Sciatic nerve (tissue), 1 donor: ENCODE results near the genes BARD1, ABCA12 and ATIC.

- PRO-cap: no peak
These were observed 100.5 kb downstream of the CPS1 start for GRCh38 chr2:210656882-210657306.

- PRO-cap: no peak
These were observed 2.8 kb downstream of the IKZF2 start for GRCh38 chr2:213148336-213149236.

GRCh38 chr2:214211823-214212125 is 199.1 kb upstream of the VWC2L start:
- PRO-cap: no peak

- PRO-cap: bidirectional peak, plus-strand start at chr2:214809188, minus-strand start at chr2:214809065
These were observed 549 bp downstream of the BARD1 start for GRCh38 chr2:214808939-214809328.

DNA sequence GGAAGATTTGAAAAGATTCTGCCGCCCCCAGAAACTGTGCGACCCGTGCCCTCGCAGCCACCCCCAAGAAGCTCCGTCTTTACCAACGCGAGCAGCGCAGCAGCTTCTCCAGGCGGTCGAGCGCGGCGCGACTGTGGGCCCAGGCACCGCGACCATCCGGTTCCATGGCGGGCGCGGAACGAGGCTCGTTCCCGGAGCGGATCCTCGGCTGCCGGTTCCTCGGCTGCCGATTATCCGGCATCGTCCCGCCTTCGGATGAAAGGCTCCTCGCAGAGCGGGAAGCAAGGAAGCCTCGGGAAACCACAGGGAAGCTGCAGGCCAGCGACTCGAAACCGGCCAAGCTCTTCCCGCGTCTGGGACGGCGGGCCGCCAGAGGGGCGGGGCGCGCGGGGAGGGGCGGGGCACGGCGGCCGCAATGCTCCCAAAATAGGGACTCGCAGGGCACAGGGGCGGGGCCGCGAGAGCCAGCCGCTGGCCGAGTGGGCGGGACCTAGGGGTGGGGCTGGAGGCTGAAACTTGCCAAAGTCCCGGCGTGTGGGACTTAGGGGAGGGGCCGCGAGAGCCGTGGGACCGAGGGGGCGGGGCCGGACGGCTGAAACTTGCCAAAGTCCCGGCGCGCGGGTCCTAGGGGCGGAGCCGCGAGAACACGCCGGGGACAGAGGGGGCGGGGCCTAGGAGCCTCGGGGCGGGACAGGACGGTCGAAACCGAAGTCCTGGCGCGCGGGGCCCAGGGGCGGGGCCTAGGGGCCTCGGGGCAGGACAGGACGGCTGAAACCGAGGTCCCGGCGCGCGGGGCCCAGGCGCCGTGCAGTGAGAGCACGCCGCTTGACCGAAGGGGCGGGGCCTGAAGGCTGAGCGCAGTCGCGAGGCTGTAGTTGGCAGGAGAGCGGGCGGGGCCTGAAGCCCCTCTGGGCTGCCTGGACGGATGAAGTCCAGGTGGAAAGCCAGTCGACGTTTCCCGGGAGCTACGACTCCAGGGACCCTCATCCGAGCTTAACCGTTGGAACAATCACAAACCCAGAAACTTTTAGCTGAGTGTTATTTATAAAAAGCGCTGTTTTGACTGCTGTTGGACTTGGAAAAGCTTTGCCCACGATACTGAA is at the start of gene BARD1:
BARD1 (minus strand) TSS at position 355 of the 1,103 bp plus-strand sequence.
- PRO-cap: bidirectional peak, plus-strand start at position 558 of the sequence, minus-strand start at position 355 of the sequence; unidirectional peak, plus-strand start at position 736 of the sequence; unidirectional peak, plus-strand start at position 777 of the sequence; unidirectional peak, plus-strand start at position 881 of the sequence

GRCh38 chr2:215137647-215138829 is at the start of gene ABCA12:
Gene ABCA12 (minus strand): TSS chr2:215138626.
- PRO-cap: no peak

- PRO-cap: bidirectional peak, plus-strand start at chr2:215312085, minus-strand start at chr2:215311909
These were observed at the start of gene ATIC for GRCh38 chr2:215311588-215312820. Gene ATIC (plus strand): TSS chr2:215312059.

DNA sequence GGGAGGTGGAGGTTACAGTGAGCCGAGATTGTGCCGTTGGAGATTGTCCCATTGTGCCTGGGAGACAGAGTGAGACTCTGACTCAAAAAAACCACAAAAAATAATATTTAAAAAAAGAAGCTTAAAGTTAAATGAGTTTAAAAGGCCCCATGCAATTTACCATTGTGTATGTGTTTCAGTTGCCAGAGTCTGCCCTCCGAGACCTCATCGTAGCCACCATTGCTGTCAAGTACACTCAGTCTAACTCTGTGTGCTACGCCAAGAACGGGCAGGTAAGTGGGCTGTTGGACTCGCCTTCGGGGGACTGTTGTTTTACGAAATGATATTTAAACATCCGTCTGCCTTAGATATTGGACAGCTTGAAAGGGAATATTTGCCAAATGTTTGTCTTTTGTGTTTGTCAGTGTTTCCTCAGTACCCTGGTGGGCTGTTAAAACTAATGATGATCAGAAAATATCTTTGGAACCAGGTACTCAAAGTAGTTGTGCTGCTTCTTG is 32.8 kb downstream of the ATIC start:
- PRO-cap: no peak

- PRO-cap: no peak
These were observed 20.6 kb downstream of the FN1 start for GRCh38 chr2:215415201-215415656.

GRCh38 chr2:215421971-215422244 is 14.0 kb downstream of the FN1 start:
- PRO-cap: no peak

- PRO-cap: bidirectional peak, plus-strand start at chr2:215436290, minus-strand start at chr2:215436068; bidirectional peak, plus-strand start at chr2:215436806, minus-strand start at chr2:215436866; bidirectional peak, plus-strand start at chr2:215436995, minus-strand start at chr2:215436965
These were observed 639 bp upstream of the FN1 start for GRCh38 chr2:215436174-215437239.

GRCh38 chr2:215440159-215440371 is 4.2 kb upstream of the FN1 start:
- PRO-cap: no peak

- PRO-cap: no peak
These were observed 70.3 kb upstream of the FN1 start for GRCh38 chr2:215506131-215506680.

DNA sequence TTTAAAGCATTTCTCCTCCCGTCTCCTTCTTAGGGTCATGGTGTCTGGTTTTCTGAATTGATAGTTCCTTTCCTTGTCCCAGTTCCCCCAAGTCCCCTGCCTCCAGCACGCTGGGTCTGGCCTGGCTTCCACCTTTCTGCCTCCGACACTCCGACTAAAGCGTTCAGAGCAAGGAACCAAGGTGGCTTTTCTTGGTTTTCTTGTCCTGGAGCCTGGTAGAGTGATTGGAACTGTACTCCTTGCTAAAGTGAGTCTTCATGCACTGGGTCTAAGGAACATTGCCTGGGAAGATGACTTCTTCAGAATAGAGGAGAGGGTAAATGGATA is 109.1 kb downstream of the MREG start:
- PRO-cap: no peak

GRCh38 chr2:216015561-216015896 is 2.2 kb upstream of the MREG start:
- PRO-cap: no peak

DNA sequence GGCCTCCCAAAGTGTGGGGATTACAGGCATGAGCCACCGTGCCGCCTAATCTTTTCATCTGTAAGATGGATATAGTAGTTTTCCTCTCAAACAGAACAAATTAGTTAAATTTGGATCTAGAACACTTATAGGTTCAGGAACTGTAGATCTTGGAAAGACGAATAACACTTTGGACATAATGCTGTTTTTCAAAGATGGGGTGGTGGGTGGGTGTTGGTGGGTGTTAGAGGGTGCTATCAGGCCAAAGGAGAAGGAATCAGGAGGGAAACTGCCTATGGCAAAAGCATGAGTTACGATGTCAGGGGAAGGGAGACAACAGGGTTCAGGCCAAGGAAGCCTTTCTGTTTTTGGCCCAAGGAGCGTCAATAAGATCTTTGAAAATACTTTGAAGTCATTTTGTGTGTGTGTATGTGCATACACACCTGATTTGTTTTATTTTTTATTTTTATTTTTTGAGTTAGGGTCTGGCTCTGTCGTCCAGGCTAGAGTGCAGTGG is 6.8 kb downstream of the RPL37A start:
- PRO-cap: no peak

DNA sequence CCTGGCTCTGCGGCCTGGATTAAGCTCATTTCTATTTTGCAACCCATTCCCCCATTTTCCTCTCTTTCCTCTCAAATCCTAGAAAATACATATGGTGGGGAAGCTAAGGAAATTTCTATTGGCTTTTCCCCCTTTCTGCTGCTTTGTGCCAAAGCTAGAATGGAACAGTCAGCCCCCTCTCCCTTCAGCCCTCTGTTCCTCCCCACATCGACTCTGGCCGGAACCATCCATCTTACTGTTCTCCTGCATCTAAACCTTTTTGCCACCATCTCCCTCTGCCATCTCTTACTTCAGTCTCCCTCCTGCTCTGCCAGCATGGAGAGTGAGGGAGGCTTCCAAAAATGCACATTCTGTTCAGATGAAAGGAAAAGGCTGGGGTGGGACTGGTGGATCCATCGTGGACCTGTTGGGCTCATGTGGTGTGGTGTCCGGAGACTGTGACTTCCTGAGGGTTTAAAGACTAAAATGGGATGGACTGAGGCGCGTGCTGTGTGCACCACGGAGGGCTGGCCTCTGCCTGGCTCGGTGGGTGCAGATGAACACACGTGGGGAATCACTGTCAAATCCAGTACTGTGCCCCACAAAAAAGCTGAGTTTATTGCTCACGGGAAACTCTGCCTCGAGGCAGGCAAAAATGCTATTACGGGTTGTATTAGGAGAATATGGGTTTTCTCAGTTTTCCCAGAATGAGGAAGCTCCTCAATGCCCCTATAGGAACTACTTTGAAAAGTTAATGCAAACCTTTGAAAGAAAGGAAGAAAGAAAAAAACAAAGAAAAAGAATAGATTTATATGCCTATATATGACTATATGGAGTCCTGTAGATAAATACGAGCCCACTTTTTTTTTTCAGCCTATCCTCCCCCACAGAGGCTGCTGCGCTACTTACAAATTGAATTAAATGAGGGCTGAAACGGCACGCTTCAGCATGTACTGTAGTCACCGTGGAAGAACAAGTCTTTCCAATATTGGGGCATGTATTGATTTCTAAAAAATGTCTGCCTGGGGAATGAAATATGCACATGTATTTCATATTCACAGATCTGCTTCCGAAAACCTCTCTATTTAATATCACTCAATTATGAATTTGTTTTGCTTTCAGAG is 20.0 kb downstream of the IGFBP5 start:
- PRO-cap: no peak

DNA sequence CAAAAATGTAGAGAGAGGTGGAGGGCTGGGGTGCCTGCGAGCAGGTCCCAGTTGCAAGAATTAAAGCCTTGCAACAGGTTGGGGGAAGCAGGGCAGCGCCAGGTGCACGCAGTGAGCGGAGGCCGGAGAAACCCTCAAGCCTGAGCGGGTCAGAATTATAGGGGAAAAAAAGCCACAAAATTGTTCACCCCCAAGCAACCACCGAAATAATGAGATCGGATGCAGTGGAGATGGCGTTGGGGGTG is 499 bp downstream of the IGFBP5 start:
- PRO-cap: no peak

DNA sequence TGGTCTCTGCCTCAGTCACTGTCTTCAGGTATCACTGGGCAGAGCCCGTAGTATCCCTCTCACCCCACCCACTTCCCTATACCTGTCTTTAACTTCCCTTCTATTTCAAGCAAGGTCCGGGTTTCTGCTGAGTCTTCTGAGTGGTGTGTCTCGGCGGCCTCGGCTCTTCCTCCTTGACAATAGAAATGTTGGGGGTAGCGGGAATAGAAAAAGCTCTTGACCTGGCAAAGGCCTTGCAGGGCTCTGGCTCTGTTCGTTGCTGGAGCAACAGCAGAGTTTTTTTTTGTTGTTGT is 16.0 kb upstream of the IGFBP5 start:
- PRO-cap: no peak

GRCh38 chr2:216802641-216803305 is 57.1 kb downstream of the TNP1 start:
- PRO-cap: no peak